Tongue (tissue), 2 donors: ENCODE measurements around the gene RAB31.

GRCh38 chr18:8974254-8974836, 128.2 kb upstream of the NDUFV2 start:
- RAMPAGE, long total RNA: no peak

GRCh38 chr18:9001192-9001736, 101.2 kb upstream of the NDUFV2 start:
- RAMPAGE, long total RNA: no peak

DNA sequence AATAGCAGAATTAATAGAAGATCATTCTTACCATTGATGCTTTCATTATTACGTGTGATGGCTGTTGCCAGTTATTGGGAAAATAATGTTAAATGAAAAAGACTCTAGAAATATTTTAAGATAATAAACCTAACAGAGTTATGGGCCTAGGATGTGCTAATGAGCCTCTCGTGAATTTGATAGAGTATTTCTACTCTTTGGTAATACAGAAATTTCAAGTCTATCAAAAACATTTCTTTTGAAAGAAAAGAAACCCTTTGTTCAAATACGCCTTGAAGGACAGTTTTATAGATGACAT, 54.4 kb downstream of the ANKRD12 start:
- RAMPAGE, long total RNA: no peak

DNA sequence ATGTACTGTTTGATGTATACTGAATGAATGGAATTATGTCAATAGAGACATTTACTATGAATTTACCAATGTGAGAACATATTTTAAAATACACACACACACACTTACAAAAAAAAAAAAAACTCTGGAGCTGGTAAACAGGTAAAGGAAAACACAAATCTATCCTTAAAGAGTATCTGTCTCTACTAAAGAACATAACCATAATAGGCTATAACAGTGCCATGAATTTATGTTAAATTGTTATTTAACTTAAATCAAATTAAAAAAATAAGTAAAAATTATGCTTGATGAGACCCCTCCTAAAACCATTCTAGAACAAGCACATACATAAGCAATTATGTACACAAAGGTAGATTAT, 21.8 kb downstream of the PPP4R1 start:
- RAMPAGE, long total RNA: no peak

GRCh38 chr18:9707855-9708543, at the start of gene RAB31:
Gene RAB31 (plus strand): TSS chr18:9708301.
- RAMPAGE, long total RNA: no peak

- RAMPAGE, long total RNA: no peak
These were observed 12.3 kb downstream of the RAB31 start for GRCh38 chr18:9720127-9721036.

DNA sequence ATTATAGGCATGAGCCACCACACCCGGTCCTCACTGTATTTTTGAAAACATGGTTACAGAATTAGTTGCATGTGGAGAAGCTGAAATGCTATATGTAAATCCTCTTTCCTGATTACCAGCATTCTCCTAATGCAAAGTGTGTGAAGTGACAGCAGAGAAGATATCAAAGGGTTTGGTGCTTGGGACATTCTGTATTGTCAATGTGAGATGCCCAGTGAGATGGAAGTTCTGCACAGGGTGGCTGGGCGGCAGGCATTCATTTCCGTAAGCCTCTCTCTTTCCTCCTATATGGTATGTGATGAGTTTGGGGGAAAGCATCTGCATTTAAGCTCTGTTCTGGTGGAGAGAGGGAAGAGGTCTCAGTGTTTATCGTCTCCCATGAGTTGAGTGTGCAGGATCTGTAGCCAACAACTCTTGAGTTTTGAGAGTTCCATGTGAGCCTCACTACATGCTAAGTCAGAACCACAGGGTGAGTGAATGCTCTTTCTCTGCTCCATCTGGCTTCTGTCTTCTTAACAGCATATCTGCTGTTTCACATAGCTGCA, 22.5 kb downstream of the RAB31 start:
- RAMPAGE, long total RNA: no peak

- RAMPAGE, long total RNA: no peak
These were observed 36.4 kb downstream of the RAB31 start for GRCh38 chr18:9744473-9745005.

DNA sequence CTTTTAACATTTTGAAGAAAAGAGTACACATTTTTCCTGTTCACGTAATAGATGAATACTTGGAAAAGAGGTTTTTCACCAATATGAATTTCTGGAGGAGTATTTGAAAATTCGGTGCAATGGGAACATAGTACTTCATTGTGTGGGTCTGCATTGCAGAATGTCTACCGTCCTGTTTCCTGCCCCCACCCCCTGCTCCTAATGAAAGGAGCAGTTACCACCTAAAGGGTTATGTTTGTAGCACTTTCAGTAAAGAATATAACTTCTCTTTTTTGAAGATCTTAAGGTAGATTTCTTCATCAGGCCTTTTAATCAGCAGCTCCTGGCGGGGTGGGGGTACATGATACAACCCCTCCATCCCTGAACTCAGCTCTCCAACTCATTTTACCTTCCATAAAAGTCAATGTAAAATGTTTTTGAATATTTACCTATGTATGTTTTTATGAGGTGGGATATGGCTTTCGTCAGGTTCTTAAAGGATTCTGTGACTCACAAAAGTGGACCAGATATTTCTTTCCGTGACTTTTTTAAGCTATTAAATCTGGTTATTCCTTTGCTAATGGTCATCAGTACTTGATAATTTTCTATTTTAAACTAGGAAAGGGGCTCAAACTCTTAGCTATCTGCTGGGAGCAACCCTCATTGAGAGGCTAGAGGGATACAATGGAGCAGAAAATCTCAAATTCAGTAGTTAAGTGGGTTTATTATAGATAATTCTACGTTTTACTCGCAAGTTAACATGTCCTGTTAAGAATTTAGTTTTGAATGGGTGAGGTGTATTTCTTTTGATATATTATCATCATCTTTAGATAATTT, 15.5 kb downstream of the VAPA start:
- RAMPAGE, long total RNA: no peak

DNA sequence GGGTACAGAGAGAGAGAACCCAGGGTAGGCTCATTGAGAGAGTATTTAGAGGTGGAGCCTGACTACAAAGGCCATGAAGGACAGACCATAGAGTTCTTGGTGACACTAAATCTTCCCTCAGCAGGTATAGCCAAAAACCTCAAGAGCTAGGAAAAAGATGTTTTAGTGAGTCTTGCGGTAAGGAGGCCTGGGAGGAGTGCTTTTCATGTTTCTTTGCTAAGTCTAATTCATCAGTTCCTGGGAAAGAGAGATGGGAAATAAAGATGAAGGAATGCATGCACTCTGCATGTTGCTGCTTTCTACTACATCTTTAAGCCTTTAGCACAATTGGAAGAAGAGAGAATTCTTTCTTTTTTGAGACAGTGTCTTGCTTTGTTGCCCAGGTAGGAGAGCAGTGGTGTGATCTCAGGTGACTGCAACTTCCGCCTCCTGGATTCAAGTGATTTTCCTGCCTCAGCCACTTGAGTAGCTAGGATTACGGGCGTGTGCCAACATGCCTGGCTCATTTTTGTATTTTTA, 19.4 kb downstream of the VAPA start:
- RAMPAGE, long total RNA: no peak

DNA sequence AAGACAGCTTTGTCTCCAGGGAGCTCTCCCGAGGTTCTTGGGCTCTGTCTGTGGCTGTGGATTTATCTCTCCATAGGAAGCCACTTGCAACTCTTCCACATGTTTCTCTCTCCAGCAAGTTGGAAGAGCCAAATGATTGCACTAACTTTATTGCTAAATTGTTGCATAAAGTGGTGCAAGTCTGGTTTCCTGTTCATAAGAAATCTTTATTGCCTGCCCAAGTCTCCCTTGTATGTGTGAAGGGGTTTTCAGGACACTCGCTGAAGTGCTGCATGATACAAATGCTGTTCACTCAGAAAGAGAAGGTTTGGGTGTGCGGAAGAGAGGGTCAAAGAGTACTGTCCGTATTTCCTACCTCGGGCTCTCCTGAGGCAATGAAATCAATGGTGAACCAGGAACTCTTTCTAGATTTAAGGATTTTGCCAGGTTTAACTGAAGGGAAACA, 199.9 kb downstream of the VAPA start:
- RAMPAGE, long total RNA: no peak

DNA sequence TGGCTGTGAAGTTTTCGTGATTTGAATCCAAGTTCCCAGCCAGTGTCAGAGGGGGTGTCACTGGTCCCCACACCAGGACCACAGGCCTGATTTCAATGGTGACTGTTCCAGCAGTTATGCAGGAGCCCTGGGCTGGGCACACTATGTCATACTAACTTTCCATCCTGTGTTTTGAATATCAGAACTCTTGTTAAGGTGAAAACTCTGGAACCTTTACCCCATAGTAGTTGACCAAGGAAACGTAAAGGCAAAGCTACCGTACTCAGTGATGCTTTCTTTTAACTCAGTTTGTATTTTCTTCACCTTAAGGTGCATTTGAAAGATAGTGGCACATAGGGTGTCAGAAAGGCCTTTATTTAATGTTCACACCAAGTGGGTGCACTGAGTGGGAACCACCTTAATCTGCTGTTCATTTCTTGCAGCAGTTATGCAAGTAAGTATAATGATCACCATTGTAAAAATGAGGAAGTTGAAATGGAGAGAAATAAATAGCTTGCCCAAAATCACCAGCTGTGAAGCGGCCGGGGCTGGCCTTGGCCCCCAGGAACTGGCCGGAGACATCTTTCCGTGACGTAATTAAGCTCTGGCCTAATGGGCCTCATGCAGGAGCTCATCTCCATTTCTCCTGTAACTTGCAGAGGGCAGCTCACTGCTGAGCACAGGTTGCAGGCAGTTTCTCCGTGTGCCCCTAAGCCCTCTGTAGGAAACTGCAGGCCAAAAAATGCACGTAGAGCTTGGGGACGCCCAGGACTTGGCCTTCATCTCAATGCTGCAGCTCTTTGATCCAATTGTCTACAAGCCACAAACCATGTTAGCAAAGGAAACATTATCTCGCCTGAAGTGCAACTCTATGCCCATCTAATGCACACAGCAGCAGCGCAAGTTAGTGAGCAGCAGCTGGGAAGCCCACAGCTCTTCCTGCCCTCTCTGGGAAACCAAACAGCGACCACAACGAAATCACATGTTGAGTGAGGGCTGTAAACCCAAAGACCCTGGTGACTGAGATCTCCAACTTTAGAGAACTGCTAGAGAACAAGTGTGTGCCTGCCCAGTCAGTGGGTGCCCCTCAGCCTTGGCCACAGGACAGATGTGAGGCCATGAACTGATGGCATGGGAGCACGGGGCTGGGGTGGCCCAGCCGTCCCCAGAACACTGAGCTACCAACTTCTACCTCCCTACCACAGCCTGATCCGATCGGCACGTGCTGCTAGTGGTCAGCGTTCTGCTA, 28.6 kb downstream of the APCDD1 start:
- RAMPAGE, long total RNA: no peak

DNA sequence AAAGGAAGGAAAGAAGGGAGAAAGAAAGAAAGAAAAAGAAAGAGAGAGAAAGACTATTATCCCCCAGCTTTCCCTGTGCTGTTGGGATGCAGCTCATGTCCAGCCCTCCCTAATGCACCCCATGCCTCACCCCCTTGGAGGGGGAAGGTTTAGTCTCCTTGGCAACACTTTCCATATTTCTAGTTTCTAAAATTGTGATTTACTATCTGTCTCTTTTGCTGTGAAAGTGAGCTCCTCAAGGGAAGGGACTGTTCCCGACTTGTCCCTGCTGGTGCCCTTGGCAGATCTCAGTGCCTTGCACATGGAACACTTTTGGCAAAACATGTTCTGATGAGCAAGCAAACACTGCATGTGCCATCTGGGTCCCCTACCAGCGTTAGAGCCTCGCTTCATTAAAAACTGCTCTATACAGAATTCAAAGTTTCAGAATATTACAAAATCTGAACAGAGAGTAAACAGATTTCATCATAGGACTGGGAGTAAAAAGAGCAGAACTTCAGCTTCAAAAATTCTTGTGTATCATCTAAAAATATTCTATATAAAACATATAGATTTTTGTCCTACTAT, 11.7 kb upstream of the NAPG start:
- RAMPAGE, long total RNA: no peak

DNA sequence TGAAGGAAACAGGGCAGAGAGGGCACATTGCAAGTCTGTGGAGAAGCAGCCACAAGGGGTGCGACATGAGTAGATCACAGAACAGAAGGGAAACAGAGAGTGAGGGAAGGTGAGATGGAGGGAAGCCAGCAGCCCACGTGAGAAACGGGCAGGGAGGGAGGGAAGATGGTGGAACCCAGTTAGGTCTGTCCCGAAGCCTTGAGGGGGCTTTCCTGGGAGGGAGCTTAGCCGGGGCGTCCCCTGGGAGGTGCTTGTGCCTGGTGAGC, 34.3 kb downstream of the NAPG start:
- RAMPAGE, long total RNA: no peak

GRCh38 chr18:11178782-11179620, 29.6 kb upstream of the PIEZO2 start:
- RAMPAGE, long total RNA: no peak

DNA sequence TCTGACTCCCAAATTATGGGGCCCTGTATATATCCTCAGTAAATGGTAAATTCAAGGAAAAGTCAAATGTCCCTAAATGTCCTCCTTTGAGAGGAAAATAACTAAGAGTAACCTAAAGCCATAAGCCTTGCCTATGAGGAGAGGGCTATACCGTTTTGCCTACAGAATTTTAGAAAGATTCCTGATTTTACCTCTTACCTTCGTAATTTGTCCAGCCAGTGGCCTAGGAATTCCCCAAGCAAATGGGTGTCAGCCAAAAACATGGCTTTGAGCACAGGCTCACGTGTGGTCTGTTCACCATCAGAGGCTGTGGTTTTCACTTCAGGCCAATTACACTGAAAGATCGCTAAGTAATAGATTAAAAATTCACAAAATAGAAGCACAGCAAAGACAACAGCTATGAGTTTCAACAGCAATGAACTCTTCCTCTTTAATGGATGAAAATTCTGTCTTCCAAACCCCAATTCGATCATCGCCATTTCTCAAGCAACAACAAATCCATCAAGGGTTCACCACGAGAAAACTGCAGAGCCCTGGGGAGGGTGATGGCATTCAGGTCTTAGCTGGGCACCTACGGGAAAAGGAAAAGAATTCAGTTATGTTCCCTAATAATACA, 11.2 kb downstream of the MPPE1 start:
- RAMPAGE, long total RNA: no peak

- RAMPAGE, long total RNA: no peak
These were observed 354 bp upstream of the IMPA2 start for GRCh38 chr18:11980974-11981331.

GRCh38 chr18:12008187-12008805, 27.0 kb downstream of the IMPA2 start:
- RAMPAGE, long total RNA: no peak

GRCh38 chr18:12288685-12289242, 19.3 kb upstream of the TUBB6 start:
- RAMPAGE, long total RNA: no peak

GRCh38 chr18:12306218-12306740, 1.8 kb upstream of the TUBB6 start:
- RAMPAGE, long total RNA: no peak